Hepatocyte (in vitro differentiated cells and primary cell): ENCODE measurements around the genes DHX40 and TUBD1.

- RAMPAGE, long total RNA: no peak
- RRBS: no CpG with 5 or more reads among the region's 7 CpGs
Measured at GRCh38 chr17:59369311-59369822, 37.9 kb downstream of the YPEL2 start.

- RAMPAGE, long total RNA: no peak
- RRBS: no CpG with 5 or more reads among the region's 4 CpGs
Measured at GRCh38 chr17:59372104-59373018, 40.9 kb downstream of the YPEL2 start.

DNA sequence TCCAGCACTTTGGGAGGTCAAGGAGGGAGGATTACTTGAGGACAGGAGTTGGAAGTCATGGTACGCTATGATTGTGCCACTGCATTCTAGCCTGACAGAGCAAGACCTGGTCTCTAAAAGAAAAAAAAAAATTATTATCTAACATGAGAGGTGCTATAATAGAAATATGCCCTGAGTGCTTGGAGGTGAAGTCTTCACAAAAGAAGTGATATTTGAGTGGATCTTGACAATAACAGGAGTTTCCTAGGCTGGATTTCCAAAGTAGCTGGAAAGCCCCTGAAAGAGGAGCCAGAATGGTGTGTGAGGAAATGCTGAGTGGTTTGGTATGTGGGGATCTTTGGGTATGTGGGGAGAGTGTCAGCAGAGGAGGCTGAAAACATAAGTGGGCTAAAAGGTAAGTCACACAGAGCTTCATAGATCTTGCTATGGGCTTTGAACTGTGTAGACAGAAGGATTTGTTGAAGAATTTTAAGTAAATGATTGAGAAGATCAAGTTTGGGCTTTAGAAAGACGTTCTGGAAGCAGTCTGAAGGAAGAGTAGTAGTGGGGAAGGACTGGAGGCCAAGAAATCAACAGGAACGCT, 100.1 kb downstream of the YPEL2 start:
- RAMPAGE, long total RNA: no peak
- RRBS: no CpG with 5 or more reads among the region's 3 CpGs

GRCh38 chr17:59437893-59438613, 106.6 kb downstream of the YPEL2 start:
- RAMPAGE, long total RNA: no peak
- RRBS: no CpG with 5 or more reads among the region's 13 CpGs

GRCh38 chr17:59565315-59566014, at the start of gene DHX40:
TSS of gene DHX40 (plus strand) at chr17:59565610.
- RAMPAGE, long total RNA: start-site peak on the plus strand at chr17:59565604-59565637, 20 and 39 reads in 2 replicates
- RRBS: 16% methylated on average over 9 of the region's 61 CpGs

DNA sequence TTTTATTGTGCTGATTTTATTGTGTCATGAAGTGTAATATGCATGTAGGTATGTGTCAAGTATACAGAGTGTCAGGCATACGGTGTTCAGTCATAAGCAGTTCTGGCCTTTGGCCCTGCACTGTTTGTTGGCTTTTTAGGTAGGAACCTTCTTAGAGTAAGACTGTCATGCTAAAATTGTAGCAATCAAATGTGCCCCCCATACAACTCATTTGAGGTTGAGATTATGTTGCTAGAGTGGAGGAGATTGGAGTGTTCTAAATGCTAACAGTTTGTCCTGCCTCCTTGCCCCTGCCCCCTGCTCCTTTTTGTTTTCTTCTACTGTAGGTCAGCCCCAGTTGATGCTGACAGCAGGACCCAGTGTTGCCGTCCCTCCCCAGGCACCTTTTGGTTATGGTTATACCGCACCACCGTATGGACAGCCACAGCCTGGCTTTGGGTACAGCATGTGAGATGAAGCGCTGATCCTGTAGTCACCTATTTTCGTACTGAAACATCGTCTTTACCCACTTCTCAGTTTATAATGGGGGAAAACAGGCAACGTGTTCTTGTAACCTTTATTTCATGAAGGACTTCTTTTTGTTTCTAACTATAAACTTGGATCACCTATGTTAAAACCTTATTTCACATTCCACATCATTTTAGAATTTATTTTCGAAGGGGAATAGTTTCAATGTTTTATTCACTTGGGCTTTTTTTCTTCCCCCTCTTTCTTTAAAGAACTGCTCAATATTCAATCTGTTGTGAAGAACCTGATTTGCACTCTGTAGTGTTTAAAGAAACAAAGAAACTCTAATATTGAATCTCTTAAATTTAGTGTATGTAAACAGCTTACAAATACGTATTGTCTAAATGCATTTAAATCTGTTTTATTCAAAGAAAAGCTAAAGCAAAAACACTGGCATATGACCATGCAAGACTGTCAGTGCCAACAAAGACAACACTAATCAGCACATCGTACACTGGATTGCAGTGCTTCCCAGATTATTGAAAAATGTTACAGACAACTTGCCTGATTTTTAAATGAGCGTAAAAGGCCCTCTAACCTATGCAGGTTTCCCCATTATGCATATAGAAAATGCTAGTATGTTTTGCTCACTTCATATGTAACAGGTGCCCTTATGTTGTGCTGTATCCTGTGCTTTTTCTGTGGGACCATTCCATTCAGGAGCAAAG, 13.4 kb downstream of the PTRH2 start:
- RAMPAGE, long total RNA: no peak
- RRBS: no CpG with 5 or more reads among the region's 12 CpGs

GRCh38 chr17:59697768-59698438, 9.3 kb downstream of the PTRH2 start:
- RAMPAGE, long total RNA: no peak
- RRBS: no CpG with 5 or more reads among the region's 8 CpGs

DNA sequence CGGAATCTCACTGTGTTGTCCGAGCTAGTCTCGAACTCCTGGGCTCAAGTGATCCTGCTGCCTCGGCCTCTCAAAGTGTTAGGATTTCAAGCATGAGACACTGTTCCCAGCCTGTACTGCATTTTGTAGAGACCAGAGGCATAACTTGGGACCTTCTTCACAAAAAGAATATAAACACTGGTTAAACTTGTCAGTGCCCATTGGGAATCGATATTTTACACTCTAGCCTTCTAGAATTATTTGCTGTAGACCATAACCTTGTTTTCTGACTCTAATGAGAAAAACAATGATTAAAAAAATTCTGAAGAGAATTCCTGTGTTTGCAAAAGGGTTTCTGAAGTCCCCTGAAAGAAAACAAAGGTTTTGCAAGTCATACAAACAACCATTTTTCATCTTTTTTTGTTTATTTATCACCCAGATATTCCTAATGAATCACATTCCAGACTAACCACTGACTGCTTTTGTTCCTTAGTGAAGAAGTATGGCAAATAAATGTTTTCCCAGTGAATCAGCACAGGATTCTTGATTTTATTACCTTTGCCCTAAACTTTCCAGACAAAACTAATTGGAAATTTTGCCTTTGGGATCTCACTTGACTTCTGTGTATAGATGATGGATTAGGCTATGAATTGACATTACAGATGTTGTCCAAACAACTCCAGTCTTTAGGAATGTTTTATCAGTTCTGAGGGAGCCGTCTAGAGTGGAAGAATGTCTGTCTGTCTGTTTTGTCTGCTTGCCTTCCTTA, 48.6 kb downstream of the VMP1 start:
- RAMPAGE, long total RNA: no peak
- RRBS: no CpG with 5 or more reads among the region's 6 CpGs

GRCh38 chr17:59892606-59893045, at the start of gene TUBD1:
TSS of gene TUBD1 (minus strand) at chr17:59892943.
- RAMPAGE, long total RNA: no peak
- RRBS: no CpG with 5 or more reads among the region's 27 CpGs

GRCh38 chr17:60091757-60092194, 13.1 kb upstream of the HEATR6 start:
- RAMPAGE, long total RNA: no peak
- RRBS: no CpG with 5 or more reads among the region's 1 CpG

- RAMPAGE, long total RNA: no peak
- RRBS: no CpG with 5 or more reads among the region's 27 CpGs
Measured at GRCh38 chr17:60134579-60135451, 15.0 kb upstream of the CA4 start.

DNA sequence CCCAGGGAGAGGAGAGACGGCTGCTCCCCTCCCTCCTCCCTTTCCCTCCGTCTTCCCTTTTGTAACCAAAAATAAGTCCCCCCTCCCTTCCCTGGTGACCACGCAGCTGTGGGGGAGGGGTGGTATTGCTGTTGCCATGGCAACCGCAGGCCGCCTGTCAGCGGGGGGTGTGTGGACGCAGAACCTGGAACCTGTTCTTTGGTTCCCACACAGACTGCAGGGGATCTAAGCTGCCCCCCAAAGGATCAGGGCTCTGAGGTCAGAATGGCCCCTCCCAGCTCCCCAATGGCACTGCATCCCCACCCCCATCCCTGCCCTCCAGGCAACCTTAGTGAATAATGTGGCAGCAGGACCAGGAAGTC, 11.8 kb downstream of the CA4 start:
- RAMPAGE, long total RNA: no peak
- RRBS: no CpG with 5 or more reads among the region's 7 CpGs

- RAMPAGE, long total RNA: no peak
- RRBS: no CpG with 5 or more reads among the region's 3 CpGs
Measured at GRCh38 chr17:60494323-60494824, 31.7 kb downstream of the APPBP2 start.

GRCh38 chr17:60522772-60523640, 3.0 kb downstream of the APPBP2 start:
- RAMPAGE, long total RNA: no peak
- RRBS: no CpG with 5 or more reads among the region's 3 CpGs

DNA sequence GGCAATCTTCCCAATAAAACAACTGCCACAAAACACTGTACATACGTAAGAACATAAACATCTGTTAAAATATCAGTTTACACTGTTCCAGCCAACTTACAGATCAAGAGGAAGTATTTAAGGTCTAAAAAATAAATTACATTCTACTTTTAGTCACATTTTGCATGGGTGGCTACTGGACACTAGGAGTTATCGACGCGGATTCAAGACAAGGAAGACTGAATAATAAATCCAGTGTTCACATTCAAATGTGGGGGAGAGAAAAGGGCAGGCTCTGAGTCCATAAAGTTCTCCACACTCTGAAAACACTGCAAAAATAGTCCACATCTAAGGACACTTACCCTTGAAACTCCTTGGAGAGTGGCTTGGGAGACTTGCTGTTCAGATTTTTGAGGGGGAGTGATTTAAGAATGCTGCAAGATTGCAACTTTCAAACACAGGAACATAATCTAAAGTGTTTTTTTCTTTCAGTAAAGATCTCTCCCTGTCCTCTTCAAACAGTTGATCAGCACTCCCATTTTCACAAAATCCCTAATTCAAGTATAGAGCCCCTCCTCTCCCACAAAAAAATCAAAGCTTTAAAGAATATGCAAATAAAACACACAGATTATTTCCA, 1.3 kb downstream of the APPBP2 start:
- RAMPAGE, long total RNA: no peak
- RRBS: no CpG with 5 or more reads among the region's 4 CpGs

- RAMPAGE, long total RNA: no peak
- RRBS: no CpG with 5 or more reads among the region's 10 CpGs
Measured at GRCh38 chr17:61111205-61111568, 288.5 kb upstream of the TBX2 start.

GRCh38 chr17:61139162-61139730, 260.4 kb upstream of the TBX2 start:
- RAMPAGE, long total RNA: no peak
- RRBS: no CpG with 5 or more reads among the region's 6 CpGs

GRCh38 chr17:61189648-61190026, 210.0 kb upstream of the TBX2 start:
- RAMPAGE, long total RNA: no peak
- RRBS: no CpG with 5 or more reads among the region's 2 CpGs

GRCh38 chr17:61245580-61246132, 154.0 kb upstream of the TBX2 start:
- RAMPAGE, long total RNA: no peak
- RRBS: no CpG with 5 or more reads among the region's 3 CpGs

- RAMPAGE, long total RNA: no peak
- RRBS: no CpG with 5 or more reads among the region's 5 CpGs
Measured at GRCh38 chr17:61253343-61253861, 146.2 kb upstream of the TBX2 start.